Measurements from ENCODE around the genes GPR88 and S1PR1.

DNA sequence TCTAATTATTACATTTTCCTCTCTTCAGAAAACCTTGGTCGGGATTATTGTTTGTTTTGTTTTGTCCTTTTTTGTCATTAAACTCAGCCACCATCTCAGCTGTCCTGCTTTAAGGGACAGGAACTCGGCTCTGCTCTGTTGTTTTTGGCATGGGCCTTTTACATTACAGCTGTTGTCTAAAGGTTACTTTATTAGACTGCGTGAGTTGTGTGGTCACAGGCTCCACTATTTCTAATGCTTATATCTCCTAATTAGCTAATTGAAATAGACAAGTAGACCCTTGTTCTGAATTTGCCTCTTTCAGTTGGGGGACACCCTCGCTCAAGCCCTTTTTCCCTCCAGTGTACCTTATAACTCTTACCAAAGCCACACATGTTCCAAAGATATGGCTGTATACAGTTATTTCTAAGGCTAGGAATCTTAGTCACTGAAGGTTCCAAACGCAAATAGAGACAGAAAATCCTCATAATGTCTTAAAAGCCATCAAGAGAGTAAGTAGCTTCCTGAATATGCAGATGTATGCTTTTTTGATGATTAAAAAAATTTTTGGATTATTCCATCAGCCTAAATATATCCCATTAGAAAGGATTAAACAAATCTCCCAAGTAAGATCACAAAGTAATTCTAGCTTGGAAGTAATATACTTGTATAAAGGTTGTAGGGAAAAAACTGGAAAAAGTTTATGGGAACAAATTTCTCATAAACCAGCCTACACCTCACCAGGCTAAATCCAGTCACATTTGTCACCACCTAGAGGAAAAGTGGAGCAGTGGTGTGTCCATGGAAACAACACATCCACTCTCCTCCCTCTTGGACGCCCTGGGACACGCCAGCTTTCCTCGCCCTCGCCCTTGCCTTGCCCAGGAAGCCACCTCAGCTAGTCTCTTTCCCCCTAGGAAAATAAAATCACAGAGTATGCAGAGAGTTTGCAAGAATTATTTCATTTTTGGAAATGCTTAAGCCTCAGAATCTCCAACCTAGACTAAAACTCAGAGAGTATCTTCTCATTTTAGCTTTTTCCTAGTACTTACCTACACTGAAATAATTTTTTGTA lies 1.9 kb downstream of the PALMD start:
- PRO-cap, 3 experiments, result peak in 1 of 3 experiments; most common plus-strand start position 191 of the sequence (in 1); most common minus-strand start position 137 of the sequence (in 1)
- RRBS, result no CpG with 5 or more reads among the region's 9 CpGs

DNA sequence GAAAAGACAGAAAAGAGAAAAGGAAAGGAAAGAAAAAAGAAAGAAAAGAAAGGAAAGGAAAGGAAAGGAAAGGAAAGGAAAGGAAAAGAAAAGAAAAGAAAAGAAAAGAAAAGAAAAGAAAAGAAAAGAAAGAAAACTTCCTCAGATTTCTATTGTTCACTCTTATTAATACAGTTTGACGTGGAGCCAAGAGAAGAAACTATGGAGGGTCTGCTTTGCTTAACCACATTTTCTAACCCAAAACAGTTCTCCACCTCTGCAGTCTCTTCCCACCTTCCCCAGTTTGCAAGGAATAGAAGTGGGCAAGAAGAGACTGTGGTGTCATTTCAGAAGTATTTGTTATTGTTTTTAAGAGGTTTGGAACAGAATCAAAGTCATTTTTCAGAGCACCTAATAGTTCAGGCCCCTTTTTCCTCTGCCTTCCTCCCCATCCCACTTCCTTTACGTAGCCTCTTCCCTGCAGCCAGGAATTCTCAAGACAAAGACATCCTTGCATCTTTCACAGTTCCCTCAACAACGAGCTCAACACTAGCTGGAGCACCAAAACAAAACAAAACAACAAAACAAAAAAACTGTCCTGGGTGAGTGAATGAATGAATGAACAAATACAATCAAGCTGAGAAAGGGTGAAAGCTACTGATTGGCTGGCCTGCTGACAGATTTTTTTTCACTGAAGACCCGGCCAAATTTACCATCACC lies 6.8 kb downstream of the PALMD start:
- PRO-cap, 3 experiments, result no peak in any of the 3 experiments
- RRBS, result no CpG with 5 or more reads among the region's 4 CpGs

DNA sequence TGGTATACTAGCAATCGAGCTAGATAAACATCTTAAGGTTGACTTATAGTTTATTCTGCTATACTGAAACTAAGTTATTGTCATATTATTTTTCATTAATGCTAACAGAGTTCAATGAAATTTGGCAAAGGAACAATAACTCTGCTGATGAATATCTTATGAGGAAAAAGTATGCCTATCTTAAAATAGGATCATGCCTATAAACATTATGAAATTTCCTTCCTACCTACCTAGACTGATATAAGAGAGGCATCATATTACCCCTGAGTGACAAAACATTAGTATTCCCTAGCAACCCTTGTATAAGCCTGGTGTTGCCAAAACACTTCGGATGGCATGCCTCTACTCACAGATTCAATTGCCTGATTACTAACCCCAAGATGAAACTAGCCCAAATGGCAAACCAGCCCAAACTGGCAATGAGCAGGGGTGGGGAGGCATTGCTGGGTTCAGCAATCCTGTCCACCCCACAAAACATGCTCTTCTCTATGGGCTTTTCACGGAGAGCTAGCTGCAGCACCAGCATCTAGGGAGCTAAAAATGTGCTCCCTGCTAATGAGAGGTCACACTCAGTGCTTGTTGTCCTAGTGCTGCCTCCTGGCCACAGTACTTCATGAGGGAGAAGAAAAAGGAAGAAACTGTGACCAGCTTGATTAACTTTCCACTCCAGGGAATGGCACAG lies 13.8 kb downstream of the PALMD start:
- PRO-cap, 3 experiments, result peak in 1 of 3 experiments; most common plus-strand start position 411 of the sequence (in 1)
- RRBS, result no CpG with 5 or more reads among the region's 3 CpGs

DNA sequence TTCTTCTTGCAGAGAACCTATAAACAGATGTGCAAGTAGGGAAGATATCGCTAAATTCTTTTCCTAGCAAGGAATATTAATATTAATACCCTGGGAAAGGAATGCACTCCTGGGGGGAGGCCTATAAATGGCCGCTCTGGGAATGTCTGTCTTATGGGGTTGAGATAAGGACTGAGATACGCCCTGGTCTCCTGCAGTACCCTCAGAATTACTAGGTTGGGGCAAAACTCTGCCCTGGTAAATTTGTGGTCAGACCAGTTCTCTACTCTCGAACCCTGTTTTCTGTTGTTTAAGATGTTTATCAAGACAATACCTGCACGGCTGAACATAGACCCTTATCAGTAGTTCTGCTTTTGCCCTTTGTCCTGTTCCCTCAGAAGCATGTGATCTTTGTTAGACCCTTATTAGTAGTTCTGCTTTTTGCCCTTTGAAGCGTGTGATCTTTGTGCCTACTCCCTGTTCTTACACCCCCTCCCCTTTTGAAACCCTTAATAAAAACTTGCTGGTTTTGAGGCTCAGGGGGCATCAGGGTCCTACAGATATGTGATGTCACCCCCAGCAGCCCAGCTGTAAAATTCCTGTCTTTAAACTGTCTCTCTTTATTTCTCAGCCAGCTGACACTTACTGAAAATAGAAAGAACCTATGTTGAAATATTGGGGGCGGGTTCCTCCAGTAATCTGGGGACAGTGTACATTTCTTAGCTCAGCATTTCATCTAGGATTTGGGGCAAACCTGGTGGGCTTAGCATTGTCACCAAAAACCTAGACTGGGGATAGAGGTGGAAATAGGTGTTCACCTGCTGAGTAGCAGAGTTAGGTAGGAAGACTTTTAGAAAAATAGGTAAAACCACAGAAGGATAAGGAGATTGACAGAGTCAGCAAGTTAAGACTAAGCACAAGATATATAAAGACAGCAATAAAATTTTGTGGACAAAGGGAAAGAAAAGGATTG lies 7.4 kb downstream of the FRRS1 start:
- PRO-cap, 3 experiments, result no peak in any of the 3 experiments
- RRBS, result no CpG with 5 or more reads among the region's 7 CpGs

GRCh38 chr1:100187865-100188266 lies 9.8 kb upstream of the LRRC39 start:
- PRO-cap, 3 experiments, result no peak in any of the 3 experiments
- RRBS, result no CpG with 5 or more reads among the region's 3 CpGs

- PRO-cap, 3 experiments, result no peak in any of the 3 experiments
- RRBS, result no CpG with 5 or more reads among the region's 3 CpGs
These were observed 19.0 kb downstream of the DBT start for GRCh38 chr1:100230588-100231010.

DNA sequence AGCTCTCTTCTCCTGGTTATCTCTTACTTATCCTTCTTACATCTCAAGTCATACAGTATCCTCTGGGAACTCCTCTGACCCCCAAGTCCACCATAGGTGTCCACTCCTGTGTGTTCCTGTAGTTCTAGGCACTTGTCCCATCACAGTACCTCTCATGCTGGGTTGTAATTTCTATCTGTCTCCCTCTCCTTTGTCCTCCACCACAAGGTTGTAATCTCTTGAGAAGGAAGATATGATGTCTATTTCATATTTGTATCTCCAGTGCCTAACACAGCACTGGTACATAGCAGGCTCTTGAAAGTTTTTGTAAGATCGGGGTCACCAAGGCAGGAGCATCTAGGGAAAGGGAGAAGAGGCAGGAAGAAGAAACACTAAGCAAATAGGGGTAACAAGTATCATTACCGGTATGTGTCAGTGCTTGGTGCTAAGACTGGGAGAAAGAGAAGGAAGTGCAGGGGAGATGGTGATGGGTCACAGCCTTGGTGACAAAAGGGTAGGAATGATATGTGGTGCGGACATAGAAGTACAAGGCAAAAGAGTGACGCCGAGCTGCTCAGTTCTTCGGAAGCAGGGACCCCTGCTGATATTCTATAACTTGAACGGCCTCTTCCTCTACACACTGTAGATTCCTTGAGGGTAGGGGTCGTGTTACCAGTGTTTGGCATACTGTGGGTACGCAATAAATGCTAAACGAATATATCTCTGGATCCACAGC lies 727 bp downstream of the DBT start:
- PRO-cap, 3 experiments, result no peak in any of the 3 experiments
- RRBS, result no CpG with 5 or more reads among the region's 10 CpGs

DNA sequence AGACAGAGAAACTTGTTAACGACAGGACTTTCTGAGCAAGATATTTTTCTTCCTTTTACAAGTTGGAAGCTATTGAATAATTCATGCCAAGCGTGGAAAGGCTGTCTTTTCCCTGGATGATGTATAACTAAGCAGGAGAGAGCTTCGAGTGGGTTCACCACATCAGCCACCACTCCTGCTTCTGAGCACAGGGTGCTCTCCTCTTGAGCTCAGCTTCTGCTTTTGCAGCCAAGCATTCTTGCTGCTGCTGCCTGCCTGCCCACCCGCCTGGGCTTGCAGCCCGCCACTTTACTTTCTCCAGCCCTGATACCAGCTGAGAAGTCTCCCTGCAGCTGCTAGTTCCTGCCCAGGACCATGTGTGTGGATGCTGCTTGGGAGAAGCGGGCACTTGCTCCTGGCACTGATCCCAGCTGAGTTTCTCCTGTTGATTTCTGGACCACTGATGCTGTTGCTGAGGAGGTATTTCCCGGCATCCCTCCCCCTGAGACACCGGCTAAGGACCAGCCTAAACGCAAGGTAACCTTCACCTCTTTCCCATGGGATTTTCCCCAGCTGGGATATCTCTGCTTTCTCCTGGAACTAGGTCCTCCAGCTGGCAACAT lies at the start of gene GPR88:
GPR88 (plus strand) TSS at position 153 of the 602 bp plus-strand sequence.
- PRO-cap, 3 experiments, result no peak in any of the 3 experiments
- RRBS, result no CpG with 5 or more reads among the region's 9 CpGs

- PRO-cap, 3 experiments, result peak in 3 of 3 experiments; most common plus-strand start chr1:101237019 (in 3)
- RRBS, result 1% methylated on average over 16 of the region's 42 CpGs
These were observed at the start of gene S1PR1 for GRCh38 chr1:101236736-101237351. S1PR1 (plus strand) TSS chr1:101237019.

- PRO-cap, 3 experiments, result no peak in any of the 3 experiments
- RRBS, result no CpG with 5 or more reads among the region's 3 CpGs
These were observed 54.9 kb downstream of the S1PR1 start for GRCh38 chr1:101291632-101292113.

DNA sequence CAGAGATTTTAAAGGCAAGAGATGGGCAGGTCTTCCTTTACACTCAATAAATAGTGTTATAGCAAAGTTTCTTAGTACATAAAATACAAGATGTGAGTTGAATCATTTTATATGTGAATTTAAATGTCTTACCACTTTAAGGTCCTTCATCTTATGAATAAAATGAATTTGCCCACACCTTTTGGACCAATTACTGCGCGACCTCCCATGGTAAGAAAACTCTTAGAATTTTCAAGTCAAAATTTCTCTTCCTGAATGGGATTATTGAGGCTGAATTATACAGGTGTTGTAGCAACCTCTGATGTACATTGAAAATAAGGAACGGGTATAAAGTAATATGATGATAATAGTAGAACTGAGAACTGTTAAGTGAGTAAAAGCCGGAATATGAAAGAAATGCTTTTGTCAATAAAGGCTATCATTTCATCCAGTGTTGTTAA lies 10.5 kb downstream of the RNPC3 start:
- PRO-cap, 3 experiments, result no peak in any of the 3 experiments
- RRBS, result no CpG with 5 or more reads among the region's 4 CpGs

GRCh38 chr1:104072904-104073126 lies 323.1 kb downstream of the AMY1C start:
- PRO-cap, 3 experiments, result no peak in any of the 3 experiments
- RRBS, result no CpG with 5 or more reads among the region's 12 CpGs

DNA sequence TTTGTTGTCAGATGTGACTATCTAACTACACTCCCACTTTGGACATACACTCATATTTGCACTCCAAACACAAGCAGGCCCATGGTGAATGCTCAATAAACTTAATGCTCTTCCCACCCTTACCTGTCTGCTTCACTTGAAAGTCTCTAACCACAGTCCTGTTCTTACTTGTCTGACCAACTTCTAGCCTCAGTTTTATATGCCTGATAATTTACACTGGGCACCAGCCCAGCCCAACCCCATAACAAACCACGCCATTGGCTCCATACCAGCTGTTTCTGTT lies 395.4 kb downstream of the NTNG1 start:
- PRO-cap, 3 experiments, result no peak in any of the 3 experiments
- RRBS, result no CpG with 5 or more reads among the region's 1 CpG

GRCh38 chr1:107675495-107675934 lies 289.5 kb downstream of the VAV3 start:
- PRO-cap, 3 experiments, result no peak in any of the 3 experiments
- RRBS, result no CpG with 5 or more reads among the region's 2 CpGs

- PRO-cap, 3 experiments, result no peak in any of the 3 experiments
- RRBS, result no CpG with 5 or more reads among the region's 7 CpGs
These were observed 23.1 kb upstream of the EEIG2 start for GRCh38 chr1:108536692-108537336.

DNA sequence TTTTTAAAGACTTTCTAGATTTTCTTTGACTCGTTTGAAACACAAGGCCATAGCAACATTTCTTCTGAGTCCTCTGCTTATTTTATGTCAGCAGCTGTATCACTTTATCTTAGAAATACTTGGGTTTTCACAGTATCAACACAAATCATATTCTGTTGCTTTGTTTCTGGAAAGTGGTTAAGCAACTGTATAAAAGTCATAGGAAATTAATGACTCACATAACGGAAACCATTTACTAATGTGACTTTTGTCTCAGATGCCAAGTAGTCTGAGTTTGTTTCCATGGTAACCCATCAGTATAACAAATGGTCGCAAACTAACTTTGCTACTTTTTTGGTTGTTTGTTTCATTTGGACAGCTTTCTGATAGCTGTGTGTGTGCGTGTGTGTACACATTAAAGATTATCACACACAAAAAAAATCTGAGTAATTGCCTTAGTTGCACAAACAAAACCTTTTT lies 31.0 kb downstream of the EEIG2 start:
- PRO-cap, 3 experiments, result no peak in any of the 3 experiments
- RRBS, result no CpG with 5 or more reads among the region's 4 CpGs

- PRO-cap, 3 experiments, result no peak in any of the 3 experiments
- RRBS, result no CpG with 5 or more reads among the region's 10 CpGs
These were observed 16.0 kb downstream of the HENMT1 start for GRCh38 chr1:108644811-108645451.

DNA sequence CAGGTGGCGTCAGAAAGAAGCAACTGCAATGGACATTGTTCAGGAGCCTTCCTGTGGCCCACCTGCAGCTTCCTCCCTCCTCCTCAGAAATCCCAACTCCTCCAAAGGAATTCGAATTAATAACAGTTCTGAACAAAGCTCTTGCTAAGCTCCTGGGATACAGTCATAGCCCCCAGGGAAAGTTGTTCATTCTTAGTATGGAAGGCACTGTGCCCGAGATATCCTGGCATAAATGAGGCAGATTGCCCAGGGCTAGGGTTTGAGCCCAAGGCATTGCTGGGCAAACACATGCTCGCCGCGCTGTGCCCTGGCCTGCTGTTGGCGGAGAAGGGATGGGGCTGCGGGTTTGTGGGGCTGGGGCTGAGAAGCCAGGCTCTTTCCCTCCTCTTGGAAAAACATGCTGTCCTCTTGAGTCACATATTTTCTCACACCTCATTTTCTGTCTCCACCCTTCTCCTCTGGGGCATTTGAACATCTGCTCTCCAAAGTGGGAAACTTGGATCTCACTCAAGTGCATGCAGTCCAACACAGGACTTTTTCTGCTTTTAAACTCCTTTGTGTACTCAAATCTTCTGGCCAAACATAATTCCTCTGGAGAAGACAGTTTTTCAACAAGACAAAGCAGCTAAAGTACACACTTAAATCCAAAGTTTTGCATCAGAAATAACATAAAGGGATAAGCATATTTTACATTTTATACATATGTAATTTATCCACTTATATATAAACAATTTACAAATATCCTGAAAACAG lies 28.4 kb downstream of the AKNAD1 start:
- PRO-cap, 3 experiments, result peak in 2 of 3 experiments; most common minus-strand start position 90 of the sequence (in 1)
- RRBS, result no CpG with 5 or more reads among the region's 8 CpGs

GRCh38 chr1:108897748-108898146 lies 21.0 kb downstream of the GPSM2 start:
- PRO-cap, 3 experiments, result no peak in any of the 3 experiments
- RRBS, result no CpG with 5 or more reads among the region's 2 CpGs

DNA sequence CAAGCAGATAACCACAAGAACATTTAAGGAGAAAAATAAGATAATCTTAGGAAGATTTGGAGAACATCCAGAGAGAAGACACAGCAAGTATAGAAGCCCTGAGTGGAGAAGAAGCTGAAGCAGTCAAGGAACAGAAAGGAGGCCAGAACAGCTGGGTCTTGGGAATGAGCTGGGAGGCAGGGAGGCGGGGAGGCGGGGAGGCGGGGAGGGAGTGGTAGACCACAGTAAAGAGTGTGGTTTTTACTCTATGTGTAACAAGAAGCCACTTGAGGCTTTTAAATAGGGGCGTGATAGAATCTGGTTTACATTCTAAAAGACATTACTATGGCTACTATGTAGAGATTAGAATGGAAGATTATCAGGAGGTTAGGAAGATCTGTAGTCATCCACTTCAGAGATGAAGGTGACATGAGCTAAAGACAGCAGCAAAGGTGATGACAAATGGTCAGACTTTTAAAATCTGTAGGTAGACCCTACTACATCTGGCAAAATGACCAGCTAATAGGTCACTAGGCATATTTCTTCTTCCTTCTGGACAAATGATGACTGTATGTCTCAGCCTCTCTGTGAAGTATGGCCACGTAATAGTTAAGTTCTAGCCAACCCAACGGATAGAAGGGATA lies 6.5 kb downstream of the CLCC1 start:
- PRO-cap, 3 experiments, result no peak in any of the 3 experiments
- RRBS, result no CpG with 5 or more reads among the region's 6 CpGs